Tibial artery (tissue), 1 donor: ENCODE data around the gene SHC3.

DNA sequence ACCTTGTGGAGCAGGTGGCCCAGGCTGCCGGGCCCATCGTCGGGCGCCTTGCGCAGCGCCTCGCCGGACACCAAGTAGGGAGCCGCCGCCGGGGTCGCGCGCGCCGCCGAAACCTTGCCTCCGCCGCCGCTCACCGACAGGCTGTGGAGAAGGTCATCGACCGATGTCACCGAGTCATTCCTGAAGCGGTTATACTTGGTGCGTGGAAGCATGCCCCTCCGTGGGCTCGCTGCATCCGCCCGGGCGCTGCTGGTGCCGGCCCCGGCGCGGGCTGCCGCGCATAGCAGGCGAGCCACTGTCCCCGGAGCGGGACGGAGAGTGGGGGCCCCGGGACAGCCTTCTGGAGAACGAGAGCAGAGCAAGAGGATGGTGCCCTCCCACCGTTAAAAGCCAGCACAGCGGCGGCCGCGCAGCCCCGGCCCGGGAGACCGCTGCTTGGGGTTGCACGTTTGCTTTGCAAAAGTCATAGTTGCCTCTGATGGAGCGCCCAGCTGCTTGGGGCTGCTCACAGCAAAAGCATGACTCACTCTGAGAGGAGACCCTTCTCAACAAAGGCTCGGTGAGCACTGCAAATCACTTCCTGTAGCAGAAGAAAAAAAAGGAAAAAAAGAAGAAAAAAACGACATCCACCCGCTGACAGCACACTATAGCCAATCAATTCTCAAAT is at the start of gene SHC3:
Gene SHC3 (minus strand): TSS at position 570 of the 667 bp plus-strand sequence.
- PRO-cap: no peak

GRCh38 chr9:89282922-89283497 is 28.0 kb upstream of the CKS2 start:
- PRO-cap: no peak

DNA sequence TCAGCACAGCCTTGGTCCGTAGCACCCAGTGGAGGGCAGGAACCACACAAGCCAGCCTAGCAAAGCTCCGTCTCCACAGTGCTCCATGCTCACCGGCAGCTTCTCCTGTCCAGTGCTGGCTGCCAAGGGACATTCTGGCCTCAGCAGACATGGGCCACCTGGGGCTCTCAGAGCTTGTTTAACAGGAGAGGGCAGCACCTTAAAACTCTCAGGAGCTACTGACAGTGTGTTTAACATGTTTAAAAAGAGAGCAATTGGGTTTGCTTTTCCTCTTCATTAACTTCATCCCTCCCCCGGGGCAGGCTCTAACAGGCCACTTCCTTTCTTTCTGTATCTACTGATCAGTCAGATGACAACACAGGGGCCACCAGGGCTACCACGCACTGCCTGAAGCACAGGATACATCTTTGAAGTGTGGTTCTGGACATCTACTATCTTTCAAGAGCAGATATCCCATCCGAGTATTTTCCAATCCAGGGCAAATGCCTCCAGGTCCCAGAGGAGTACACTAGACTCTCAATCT is 57.1 kb downstream of the SECISBP2 start:
- PRO-cap: no peak

- PRO-cap: no peak
Measured at GRCh38 chr9:89448129-89448916, 49.6 kb downstream of the SEMA4D start.

GRCh38 chr9:89462722-89463092 is 35.2 kb downstream of the SEMA4D start:
- PRO-cap: no peak

GRCh38 chr9:89483488-89484357 is 14.2 kb downstream of the SEMA4D start:
- PRO-cap: no peak

DNA sequence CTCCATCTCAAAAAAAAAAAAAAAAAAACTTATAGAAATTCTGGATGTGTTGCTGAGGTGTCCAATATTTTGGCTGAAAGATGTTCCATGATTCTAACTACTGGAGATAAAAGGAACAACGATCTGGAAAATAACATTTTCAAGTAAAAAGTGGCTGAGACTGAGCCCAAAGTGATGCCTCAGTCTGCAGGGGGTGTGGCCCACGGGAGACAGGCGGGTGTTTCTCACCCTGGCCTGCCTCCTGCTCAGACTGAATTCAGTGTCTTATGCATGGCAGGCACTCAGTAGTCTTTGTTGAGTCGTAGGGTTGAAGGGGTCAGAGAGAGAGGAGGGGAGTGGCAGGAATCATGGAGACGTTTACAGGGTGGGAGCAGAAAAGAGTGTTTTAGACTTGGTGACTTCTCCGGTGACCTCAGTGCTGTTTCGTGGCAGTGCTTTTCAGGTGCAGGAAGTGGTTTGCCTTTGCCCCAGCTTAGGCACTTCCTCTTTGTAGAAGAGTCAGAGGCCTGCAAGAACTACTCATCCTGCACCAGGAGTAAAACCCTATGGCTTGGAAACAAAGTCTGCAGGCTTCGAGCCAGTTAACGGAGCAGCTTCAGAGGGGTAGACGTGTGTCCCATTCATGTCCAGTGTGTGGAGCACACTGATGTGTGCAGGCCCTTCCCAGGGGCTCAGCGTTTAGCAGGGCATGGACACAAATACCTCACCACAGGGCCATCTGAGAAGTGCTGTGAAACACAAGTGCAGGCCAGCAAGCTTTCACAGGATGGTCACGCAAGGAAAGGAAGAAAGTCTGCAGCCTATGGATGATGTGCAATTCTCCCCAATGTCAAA is 24.4 kb upstream of the SEMA4D start:
- PRO-cap: no peak

DNA sequence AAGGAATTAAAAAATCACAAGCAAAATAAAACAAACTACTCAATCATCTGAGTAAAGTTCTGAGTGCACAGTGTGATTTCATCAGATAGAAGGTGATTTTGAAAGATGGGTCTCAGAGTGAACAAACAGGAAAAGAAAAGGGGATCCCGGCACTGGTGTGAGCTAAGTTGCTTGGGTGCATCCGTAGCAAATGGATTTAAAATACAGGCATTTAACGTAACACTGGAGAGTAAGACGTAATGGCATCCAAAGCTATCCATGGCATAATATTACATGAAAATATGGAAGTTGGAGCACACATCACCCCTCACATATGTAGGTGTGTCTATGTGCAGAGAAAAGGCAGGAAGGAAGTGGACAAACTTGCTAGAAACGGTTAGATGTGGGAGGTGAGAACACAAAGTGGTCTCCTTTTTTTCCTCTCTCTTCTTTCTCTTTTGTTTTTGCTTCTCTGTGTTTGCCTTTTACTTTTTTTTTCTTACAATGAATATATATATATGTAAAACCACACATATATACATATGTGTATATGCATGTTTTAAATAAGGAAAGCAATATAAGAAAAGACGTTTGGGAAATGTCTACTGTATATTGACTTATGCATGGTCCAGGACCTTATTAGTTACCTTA is 38.3 kb upstream of the SEMA4D start:
- PRO-cap: no peak

GRCh38 chr9:89606511-89607537 is 2.0 kb downstream of the GADD45G start:
- PRO-cap: bidirectional peak, plus-strand start at chr9:89606856, minus-strand start at chr9:89606679

- PRO-cap: no peak
Measured at GRCh38 chr9:89874809-89875389, 270.1 kb downstream of the GADD45G start.

GRCh38 chr9:89884508-89885041 is 279.8 kb downstream of the GADD45G start:
- PRO-cap: no peak

- PRO-cap: no peak
Measured at GRCh38 chr9:89934987-89935316, 330.1 kb downstream of the GADD45G start.

DNA sequence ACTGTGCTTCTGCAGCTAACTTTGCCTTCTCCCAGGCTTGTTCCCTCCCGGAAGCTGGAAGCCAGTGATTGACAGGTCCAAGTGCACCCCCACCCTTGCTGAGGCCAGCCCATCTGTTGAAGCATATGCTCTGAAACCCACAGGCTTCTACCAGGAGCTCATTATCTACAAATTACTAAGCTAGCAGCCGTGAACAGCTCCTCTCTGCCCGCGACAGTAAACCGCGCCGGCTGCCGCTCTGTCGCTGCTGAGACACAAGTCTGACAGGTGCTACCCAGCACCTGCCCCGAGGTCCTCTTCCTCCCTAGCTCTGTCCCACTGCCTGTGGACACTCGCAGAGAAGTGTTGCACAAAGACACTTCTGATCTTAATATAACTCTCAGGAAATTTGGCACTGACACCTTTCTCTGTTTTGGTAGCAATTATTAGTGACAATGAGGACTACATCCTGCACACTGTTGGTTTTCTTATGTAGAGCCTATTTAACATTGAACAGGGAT is 490.9 kb downstream of the GADD45G start:
- PRO-cap: no peak

- PRO-cap: no peak
Measured at GRCh38 chr9:90802065-90803173, 800 bp downstream of the SYK start.

GRCh38 chr9:90835062-90835485 is 33.5 kb downstream of the SYK start:
- PRO-cap: no peak

- PRO-cap: no peak
Measured at GRCh38 chr9:90919478-90920363, 118.1 kb downstream of the SYK start.

- PRO-cap: no peak
Measured at GRCh38 chr9:91194124-91194395, 167.7 kb downstream of the AUH start.

- PRO-cap: no peak
Measured at GRCh38 chr9:91265018-91265795, 96.5 kb downstream of the AUH start.

GRCh38 chr9:91301051-91301732 is 60.5 kb downstream of the AUH start:
- PRO-cap: unidirectional peak, minus-strand start at chr9:91301224

DNA sequence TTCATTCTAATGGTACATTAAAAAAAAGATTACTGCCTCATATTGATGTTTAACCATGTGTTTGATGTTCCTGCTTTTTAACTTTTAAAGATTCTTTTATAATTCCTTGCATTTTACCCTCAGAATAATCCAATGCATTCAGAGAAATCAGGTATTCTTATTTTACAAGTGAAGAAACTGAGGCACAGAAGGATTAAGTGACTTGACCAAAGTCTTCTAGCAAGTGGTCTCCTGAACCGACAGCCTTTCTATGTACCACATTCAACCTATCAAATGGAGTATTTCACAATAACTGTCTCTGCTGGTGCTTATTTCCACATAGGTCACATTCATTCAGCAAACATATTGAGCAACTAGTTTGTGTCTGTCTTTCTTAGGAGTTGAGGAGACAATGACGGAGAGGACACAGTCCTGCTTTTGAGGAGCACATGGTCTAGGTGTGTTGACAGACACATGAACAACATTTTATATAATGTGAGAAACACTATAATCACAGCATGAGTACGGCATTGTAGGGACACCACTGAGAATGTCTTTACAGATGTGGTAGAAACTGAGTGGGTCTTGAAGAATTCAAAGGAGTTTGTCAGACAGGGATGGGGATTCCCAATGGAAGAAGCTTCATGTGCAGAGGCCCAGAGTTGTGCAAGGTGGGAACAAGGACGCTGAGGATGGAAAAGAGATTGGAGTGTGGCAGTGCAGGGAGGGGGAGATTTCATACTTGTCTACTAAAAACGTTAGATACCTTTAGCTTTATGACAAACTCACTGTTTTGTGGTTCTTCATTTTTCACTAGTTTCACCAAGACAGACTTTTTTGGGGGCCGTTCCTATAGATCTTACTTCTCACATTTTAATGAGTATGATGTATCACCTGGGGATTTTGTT is 28.5 kb downstream of the NFIL3 start:
- PRO-cap: no peak